Right lobe of liver (tissue), 4 donors: Measurements from ENCODE around the gene CTAGE9.

DNA sequence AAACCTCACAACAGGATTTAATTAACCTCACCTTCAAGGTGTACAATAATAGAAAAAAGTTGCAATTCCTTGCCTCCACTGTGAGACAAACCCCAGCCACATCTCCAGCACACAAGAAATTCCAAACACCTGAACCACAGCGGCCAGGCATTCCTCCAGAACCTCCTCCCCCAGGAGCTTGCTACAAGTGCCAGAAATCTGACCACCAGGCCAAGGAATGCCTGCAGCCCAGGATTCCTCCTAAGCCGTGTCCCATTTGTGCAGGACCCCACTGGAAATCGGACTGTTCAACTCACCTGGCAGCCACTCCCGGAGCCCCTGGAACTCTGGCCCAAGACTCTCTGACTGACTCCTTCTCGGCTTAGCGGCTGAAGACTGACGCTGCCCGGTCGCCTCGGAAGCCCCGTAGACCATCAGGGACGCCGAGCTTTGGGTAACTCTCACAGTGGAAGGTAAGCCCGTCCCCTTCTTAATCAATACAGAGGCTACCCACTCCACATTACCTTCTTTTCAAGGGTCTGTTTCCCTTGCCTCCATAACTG, 190.3 kb downstream of the AKAP7 start:
- PRO-cap, 4 experiments = no peak in any of the 4 experiments
- RAMPAGE, long total RNA, 2 experiments = no peak in any of the 2 experiments

DNA sequence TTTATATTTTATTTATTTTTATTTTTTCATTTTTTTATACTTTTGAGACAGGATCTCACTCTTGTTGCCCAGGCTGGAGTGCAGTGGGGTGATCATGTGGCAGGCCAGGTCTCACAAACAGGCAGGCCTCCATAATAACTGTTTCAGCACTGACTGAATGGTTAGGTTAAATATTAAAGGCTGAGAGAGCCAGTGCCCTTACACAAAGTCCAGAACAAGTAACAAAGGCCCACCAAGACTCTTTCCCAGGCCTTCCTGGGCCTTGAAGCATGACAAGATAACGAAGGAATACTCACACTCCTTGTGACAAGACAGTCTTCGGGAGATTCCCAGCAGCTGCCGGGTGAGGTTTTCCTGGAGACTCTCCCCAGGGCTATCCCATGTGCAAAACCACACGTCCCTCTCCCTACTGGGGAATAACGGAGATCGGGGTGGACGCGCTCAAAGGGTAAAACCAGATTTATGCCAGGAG, 1.7 kb upstream of the ENPP3 start:
- PRO-cap, 4 experiments = peak in 1 of 4 experiments; most common plus-strand start position 205 of the sequence (in 1)
- RAMPAGE, long total RNA, 2 experiments = start-site peak on the plus strand in 1 of 2 experiments, centred at position 218 of the sequence, 16 reads per replicate

- PRO-cap, 4 experiments = no peak in any of the 4 experiments
- RAMPAGE, long total RNA, 2 experiments = no peak in any of the 2 experiments
Measured at GRCh38 chr6:131710823-131711300, at the start of gene CTAGE9. TSS of gene CTAGE9 (minus strand) at chr6:131711017.

- PRO-cap, 4 experiments = no peak in any of the 4 experiments
- RAMPAGE, long total RNA, 2 experiments = no peak in any of the 2 experiments
Measured at GRCh38 chr6:131998502-131999110, 47.4 kb upstream of the CCN2 start.

DNA sequence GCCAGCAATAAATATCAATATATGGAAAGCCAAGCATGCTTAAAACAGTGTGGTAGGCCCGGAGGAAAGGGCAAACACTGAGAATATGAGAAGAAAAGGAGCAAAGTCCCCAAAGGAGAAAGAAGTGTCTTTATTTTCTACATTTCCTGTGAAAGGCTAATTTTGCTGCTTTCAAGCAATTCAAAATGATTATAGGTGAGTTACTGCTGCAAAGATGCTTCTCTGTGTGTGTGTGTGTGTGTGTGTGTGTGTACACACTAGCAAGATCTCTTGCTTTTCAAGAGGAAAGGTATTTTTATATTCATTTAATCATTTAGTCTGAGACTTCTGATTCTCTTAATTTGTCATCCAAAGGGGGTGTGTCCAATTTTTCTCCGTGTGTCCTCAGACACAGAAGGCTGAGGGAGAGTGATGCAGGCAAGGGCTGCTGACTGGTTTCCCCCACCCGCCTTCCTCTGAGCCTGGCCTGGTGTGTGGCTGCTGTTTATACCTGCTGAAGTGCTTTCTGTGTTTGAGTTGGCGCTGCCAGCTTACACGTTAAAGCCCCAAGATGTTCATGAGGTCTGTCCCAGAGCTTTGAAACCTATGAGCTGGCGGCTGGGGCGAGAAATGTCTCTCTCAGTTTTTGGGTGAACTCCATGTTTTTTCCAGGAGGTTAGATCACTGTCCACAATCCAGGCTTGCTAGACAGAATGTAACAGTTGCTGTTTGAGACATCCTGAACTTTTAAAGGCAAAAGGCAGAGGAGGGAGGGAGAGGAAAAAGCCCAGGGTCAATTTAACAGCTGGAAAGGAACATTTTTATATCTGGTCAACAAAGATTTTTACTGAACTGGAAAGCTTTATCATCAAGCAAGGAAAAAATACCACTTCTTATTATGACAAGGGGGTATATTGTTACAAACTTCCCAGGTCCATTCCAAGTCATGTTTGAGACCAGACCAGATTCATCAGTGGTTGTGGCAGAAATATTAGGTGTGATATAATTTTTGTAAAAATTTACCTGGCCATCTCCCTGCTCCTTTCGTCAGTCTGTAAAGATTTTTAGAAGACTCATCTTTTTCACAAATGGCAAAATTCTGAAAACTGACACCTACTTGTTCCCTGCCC, 69.0 kb upstream of the CCN2 start:
- PRO-cap, 4 experiments = no peak in any of the 4 experiments
- RAMPAGE, long total RNA, 2 experiments = no peak in any of the 2 experiments

DNA sequence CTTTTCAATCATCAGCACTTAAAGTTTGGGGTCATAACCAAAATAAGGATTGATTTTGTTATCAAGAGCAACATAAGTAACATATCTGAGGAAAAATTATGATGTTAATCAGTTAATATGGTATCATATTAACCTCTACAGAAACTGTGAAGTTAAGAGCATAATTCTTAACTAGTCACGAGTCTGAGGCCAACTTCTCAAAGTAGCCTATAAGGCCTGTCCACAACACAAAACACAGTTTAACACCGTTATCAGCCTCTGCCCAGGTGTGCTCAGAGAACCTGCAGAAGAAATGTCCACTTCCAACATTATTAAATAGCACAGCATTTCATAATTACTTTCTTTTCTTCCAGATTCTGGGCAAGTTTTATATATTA, 1.1 kb downstream of the STX7 start:
- PRO-cap, 4 experiments = no peak in any of the 4 experiments
- RAMPAGE, long total RNA, 2 experiments = no peak in any of the 2 experiments

DNA sequence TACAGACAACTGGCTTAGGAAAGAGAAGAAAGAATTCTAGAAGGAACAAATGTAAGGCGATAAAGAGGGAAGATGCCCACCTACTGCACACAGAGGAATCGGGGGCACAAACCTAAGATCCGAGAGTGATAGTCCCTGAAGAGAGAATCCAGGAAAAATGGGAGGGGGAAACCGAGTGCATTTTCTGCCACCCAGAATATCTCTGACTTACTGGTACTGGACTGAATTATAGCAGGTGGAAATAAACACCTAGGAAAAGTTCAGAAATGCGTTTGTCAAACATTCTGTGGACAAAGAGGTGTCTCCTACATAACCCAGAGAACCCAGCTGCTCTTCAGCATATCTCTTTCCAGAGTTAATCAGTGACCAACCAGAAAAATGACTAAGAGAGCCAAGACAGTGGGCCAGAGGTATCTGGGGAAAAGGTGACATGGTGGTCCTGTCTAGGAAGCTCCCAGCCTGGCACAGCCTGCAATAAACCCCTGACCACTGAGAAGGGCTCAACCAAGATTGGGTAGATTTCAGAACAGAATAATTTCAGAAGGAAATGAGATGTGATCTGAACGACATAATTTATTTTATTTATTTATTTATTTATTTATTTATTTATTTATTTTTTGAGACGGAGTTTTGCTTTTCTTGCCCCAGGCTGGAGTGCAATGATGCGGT, 5.9 kb upstream of the VNN1 start:
- PRO-cap, 4 experiments = peak in 4 of 4 experiments; most common plus-strand start position 413 of the sequence (in 2); most common minus-strand start position 204 of the sequence (in 3)
- RAMPAGE, long total RNA, 2 experiments = no peak in any of the 2 experiments

GRCh38 chr6:132732793-132733129, 18.9 kb upstream of the VNN1 start:
- PRO-cap, 4 experiments = peak in 4 of 4 experiments; most common plus-strand start chr6:132732856 (in 4)
- RAMPAGE, long total RNA, 2 experiments = no peak in any of the 2 experiments

DNA sequence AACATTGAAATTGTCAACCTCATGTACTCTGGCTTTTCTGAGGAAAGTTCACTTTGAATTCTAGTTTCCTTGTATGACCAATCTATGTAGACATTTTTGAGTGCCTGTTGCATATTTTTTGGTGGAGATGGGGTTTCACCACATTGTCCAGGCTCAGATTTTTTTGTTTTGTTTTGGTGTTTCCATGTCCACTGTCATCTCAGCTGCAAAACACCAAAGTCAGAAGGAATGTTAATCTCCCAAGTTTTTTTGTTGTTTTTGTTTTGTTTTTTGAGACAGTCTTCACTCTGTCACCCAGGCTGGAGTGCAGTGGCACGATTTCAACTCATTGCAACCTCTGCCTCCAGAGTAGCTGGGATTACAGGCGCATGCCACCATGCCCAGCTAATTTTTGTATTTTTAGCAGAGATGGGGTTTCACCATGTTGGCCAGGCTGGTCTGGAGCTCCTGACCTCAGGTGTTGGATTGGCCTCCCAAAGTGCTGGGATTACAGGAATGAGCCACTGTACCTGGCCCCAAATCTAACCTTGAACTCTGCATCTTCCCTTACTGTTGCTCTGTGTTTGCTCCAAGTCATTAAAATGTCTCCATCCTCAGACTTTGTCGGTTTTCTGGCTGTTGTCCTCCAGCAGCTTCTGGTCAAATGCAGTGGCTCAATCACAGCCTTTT, 4.4 kb downstream of the RPS12 start:
- PRO-cap, 4 experiments = no peak in any of the 4 experiments
- RAMPAGE, long total RNA, 2 experiments = no peak in any of the 2 experiments

- PRO-cap, 4 experiments = no peak in any of the 4 experiments
- RAMPAGE, long total RNA, 2 experiments = no peak in any of the 2 experiments
Measured at GRCh38 chr6:133881964-133882357, 7.0 kb upstream of the TCF21 start.

DNA sequence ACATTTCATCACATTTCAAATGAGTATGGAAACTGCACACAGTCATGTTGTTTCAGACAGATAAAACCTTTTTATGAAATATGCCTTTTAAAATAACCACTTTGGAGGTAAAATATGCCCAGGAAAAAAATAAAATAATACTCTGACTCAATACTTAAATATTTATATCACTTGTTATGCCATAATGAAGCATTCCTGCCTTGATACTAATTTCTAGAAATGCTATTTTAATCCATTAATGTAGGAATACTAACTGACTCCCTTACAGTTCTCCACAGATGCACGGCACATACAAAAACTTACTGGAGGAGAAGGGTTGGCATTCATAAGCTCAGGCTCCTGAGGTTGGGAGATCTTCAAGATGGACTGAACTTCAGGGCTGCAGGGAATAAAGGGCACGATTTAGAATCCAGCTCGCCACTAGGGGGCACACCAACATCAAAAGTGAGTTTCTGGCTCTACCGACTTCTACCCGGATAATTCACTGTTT, 121.3 kb upstream of the SLC2A12 start:
- PRO-cap, 4 experiments = peak in 2 of 4 experiments; most common minus-strand start position 368 of the sequence (in 2)
- RAMPAGE, long total RNA, 2 experiments = no peak in any of the 2 experiments

DNA sequence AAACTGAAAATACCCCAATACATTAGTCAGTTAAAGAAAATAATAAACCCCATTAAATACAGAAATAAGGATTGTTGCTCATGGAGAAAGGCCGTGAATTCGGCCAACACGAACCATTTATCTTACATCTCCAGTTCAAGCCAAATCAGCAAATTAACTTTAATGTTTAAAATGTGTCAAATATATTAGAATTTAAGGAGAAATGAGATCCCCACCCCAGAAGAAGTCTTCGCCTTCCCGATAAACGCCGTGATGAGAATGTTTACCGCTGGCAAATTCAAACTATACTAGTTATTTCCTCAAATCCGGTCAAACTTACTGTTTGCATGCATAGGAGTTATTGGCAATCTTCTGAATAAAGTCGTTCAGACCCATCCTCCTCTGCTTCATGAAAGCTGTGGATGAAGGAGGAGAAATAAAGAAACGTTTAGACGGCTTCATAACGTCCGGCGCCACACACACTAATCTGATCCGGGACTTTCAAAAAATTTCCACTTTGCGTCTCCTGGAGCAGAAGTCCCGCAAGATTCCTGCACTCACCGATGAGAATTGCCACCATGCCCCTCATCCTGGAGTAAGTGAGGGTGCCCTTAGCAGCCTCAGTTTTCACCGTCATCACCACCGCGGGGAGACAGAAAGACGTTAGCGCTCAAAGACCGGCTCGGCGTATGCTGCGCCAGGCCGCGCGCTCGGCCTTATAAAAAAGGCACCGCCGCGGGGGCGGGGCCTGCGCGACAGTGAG, 121.9 kb upstream of the SLC2A12 start:
- PRO-cap, 4 experiments = peak in 4 of 4 experiments; most common minus-strand start position 670 of the sequence (in 4)
- RAMPAGE, long total RNA, 2 experiments = start-site peak on the minus strand in 2 of 2 experiments, centred at positions 640 to 671 of the sequence, 169 to 517 reads per replicate

GRCh38 chr6:134177998-134179133, 125.9 kb upstream of the SLC2A12 start:
- PRO-cap, 4 experiments = peak in 4 of 4 experiments; most common plus-strand start chr6:134178091 (in 3); most common minus-strand start chr6:134178513 (in 2)
- RAMPAGE, long total RNA, 2 experiments = no peak in any of the 2 experiments

DNA sequence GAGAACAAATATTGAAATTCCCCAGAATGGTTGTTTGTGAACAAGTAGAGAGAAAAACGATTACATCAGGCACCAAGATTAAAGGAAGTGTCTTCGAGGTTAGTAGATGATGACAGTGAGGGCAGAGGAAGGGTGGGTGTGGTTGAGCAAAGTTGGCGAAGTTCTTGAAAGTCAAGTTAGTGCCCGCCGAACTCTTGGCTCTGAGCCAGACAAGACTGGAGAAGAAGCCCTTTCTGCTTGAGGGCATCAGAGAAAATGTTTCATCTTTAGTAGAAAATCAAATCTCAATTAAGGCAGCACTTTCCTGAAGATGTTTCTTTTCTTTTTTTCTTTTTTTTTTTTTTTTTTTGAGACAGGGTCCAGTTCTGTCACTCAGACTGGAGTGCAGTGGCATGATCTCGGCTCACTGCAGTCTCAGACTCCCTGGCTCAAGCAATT, 77.2 kb downstream of the SGK1 start:
- PRO-cap, 4 experiments = no peak in any of the 4 experiments
- RAMPAGE, long total RNA, 2 experiments = no peak in any of the 2 experiments

DNA sequence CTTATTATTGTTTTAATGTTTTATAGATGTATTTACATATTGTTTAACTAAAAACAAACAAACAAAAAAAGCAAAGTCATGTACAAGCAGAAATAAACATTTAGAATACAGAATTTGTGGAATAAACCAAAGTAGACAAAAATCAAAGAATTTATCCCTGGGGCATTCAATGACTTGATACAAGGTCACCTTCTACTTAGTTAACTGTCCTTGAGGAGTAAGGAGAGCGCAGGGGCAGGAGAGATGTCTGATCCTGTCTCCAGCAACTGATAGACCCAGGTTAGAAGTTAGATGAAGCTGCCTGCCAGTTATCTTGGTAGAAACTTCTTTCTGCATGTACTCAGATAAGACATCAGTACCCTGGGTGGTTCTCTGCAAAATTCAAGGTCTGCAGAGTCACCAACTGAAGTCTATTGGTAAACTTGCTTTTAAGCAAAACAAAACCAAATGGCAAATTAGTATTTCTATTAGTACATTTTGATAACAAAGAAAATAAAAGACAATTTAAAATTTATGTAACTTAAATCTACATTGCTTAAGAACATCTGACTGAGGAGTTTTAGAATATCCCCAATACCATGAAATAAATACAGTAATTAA, 2.7 kb downstream of the SGK1 start:
- PRO-cap, 4 experiments = no peak in any of the 4 experiments
- RAMPAGE, long total RNA, 2 experiments = no peak in any of the 2 experiments

DNA sequence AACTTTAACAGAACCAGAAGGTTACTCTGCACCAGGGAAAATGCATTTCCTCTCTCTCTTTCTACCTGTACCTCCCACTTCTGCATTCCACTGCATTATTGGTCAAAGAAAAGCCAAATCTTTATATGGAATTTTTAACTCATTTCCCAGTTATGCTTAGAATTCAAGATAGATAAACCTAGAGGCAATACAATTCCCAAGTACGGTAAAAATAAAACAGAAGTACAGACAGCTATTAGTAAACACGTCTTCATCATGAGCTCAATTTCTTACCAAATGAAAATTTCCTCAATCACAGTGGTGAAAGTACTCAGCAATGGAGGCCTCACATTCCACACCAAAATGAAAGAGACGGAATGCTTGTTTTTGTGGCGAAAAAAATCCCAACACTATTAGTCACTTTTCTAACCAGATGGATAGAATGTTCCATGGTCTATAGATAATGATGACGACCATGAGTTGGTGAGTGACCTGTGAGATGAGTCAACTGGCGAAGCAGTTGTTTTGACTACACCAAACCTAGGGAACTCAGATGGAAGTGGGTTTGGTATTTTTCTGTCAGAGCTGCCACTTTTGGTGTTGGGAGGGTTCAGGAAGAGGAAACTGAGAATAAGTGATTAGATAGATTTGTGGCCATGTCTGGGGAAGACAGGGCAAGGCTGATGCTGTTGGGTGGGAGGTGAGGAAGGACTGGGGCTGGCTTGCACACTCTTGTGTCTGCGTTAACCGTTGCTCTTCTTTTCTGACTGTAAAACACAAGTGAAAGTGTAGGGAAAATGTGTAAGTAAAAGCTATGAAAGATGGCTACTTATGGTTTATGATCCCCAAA, 104.8 kb upstream of the SGK1 start:
- PRO-cap, 4 experiments = no peak in any of the 4 experiments
- RAMPAGE, long total RNA, 2 experiments = no peak in any of the 2 experiments

DNA sequence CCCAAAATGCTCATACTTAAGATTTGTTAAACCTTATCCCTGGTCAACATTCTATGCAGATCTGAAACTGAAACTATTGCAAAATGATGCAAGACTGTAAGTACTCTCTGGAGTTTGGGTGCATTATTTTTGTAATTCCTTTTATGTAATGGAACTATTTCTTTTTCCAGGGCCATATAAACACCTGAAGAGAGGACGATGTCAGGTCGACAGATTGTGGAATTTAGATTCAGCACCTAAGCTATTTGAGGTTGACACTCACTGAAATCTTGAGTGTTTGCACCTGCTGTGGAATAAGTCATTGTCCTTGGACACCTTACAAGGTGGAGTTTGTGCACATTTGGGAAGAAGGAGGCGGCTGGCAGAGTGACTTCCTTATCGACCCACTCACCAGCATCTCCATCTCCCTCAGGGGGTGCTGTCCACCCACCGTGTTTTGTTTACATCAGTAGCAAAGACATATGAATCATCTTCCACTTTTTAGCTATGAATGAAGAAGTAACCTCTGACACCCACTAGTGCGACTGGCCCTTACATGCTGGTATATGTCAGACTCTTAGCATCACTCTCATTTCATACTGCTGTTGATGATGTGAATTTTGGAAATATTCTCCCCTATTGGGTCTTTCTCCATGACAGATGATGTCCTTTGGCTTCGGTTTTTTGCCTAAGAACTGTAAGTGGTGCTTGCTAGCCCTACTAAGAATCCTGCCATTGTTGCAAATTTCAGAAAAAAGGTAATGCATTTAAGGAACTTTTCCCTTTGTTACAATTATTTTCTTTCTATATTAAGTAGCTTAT, 119.4 kb upstream of the SGK1 start:
- PRO-cap, 4 experiments = no peak in any of the 4 experiments
- RAMPAGE, long total RNA, 2 experiments = no peak in any of the 2 experiments

DNA sequence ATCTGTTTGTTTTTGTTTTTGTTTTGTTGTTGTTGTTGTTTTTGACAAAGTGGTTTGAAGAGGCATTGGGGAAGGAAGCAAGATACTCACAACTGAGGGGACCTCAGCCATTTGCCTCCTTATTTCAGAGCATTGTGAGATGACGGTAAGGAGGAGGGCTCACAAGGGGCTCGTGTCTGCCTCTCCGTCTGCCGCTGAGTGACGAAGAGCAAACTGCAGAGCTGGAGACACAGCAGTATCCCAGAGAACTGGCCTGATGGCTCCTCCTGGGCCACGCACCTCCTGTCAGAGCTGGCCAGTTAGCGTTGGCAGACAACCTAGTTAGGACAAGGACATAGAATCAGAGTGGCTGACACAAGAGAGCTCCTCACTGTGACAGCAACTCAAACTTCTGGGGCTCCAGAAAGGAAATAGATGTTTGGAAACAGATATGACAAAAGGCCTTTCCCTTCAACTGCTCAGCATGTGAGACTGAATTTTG, 212.9 kb upstream of the SGK1 start:
- PRO-cap, 4 experiments = peak in 1 of 4 experiments; most common plus-strand start position 332 of the sequence (in 1); most common minus-strand start position 293 of the sequence (in 1)
- RAMPAGE, long total RNA, 2 experiments = no peak in any of the 2 experiments

DNA sequence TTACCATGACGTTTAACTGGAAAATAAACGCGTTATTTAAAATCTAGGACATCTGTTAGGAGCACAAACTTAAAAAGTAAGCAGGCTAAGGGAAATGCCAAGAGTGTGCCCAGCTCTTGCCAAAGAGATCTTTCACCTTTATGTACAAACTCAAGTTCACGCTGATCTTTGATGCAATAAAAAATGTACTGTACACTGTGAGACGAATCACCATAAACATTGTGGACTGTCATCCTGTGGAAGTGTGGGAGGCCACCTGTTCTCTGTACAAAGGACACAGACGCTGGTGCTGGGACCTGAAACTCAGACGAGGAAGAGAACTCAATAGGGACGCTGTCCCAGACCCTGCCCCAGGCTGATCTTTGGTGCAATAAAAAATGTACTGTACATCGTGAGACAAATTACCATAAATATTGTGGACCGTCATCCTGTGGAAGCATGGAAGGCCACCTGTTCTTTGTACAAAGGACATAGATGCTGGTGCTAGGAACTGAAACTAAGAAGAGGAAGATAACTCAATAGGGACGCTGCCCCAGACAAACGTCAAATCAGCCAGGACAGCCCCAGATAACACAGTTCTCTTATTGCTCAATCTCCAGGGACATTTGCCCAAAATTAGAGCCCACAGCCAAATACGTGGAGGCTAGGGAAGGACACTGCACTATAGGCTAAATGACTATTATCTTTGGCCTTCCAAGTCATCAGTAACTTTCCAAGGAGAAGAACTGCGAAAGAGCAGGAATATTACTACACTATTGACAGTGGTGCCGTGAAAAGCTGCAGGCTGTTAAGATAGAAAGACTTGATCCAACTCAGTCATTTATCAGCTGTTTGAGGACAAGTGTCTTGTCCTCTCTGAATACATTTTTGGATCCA, 312.8 kb upstream of the SGK1 start:
- PRO-cap, 4 experiments = peak in 4 of 4 experiments; most common plus-strand start position 631 of the sequence (in 4); most common minus-strand start position 315 of the sequence (in 2)
- RAMPAGE, long total RNA, 2 experiments = no peak in any of the 2 experiments

GRCh38 chr6:134632913-134633653, 315.2 kb upstream of the SGK1 start:
- PRO-cap, 4 experiments = no peak in any of the 4 experiments
- RAMPAGE, long total RNA, 2 experiments = no peak in any of the 2 experiments